Mammary microvascular endothelial cell (primary cell): ENCODE measurements around the gene CYRIA.

- RAMPAGE, long total RNA: no peak
Observed at GRCh38 chr2:15404422-15404957, 156.6 kb downstream of the NBAS start.

GRCh38 chr2:15450537-15451172 is 110.5 kb downstream of the NBAS start:
- RAMPAGE, long total RNA: no peak

GRCh38 chr2:15561547-15562371 is 625 bp upstream of the NBAS start:
- RAMPAGE, long total RNA: no peak

GRCh38 chr2:15669692-15669922 is 77.9 kb downstream of the DDX1 start:
- RAMPAGE, long total RNA: no peak

DNA sequence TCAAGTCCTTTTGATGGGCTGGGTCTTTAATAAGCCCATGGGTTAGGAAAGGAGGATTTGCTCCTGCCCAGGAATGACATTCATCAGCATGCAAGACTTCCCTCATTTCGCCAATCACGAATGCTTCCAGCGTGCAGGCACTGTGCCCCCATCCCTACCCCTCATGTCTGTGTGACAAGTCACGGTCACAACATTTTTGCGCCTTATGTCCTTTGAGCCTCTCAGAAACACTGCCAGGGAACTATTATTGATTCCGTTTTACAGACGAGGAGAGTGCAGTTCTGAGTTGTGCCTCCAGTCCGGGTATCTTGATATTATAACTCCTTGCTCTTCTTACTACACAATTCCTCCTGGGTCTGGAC is 101.9 kb upstream of the MYCN start:
- RAMPAGE, long total RNA: no peak

DNA sequence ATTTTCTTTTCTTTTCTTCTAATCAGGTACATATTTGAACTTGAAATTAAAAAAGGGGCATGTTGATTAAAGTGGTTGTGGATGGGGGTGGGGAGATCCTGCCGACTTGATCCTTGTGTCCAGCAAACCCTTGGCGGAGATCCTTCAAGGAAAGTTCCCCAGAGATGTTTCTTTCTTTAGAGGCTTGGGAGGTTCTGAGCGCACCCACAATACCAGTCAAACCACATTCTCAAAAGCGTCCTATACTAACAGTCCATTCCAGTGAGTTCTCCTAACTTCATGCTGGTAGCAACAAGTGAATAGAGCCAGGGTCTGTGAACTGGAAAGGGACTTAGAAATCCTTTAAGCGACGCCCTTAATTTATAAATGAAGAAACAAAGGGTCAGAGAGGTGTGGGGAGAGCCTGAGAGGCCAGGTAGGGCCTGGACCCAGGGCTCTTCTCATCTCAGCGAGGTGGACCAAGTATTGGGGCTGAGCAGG is 49.3 kb downstream of the MYCN start:
- RAMPAGE, long total RNA: no peak

- RAMPAGE, long total RNA: no peak
Observed at GRCh38 chr2:16031854-16032318, 91.5 kb downstream of the MYCN start.

GRCh38 chr2:16609388-16609938 is 56.2 kb downstream of the CYRIA start:
- RAMPAGE, long total RNA: no peak

GRCh38 chr2:16617806-16618421 is 47.7 kb downstream of the CYRIA start:
- RAMPAGE, long total RNA: no peak

DNA sequence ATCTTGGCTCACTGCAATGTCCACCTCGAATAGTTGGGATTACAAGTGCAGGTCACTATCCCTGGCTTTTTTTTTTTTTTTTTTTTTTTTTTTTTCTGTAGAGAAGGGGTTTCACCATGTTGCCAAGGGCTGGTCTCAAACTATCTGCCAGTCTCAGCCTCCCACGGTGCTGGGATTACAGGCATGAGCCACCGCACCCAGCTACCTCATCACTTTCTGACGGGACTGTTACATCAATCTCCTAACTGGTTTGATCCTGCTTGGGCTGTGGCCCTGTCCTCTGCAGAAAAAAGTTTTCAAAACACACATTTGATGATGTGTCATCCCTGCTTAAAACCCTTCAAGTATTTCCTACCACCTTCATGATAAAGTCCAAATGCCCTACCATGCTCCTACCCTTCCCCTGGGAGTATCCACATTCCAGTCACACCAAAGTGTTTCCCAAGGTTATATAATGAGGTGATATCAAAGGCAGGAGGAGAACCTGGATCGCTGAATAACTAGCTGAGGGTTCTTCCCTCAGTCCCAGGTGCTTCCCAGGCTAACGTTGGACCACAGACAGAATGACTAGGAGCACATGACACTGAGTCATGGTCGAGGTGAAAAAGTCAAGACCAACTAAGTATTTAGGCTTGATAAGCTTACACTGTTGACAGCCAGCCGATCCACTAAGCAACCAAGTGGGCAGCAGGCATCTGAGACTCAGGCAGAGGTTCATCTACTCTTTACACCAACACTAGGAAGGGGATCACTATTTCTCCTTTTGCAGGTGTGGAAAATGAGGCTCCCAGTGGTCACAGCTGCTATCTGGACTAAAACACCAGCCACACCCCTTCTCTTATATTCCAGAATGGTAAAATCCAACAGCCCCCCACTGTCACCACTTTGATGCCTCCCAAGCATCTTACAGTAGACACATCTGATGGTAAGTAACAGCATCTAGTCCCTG is 31.9 kb downstream of the CYRIA start:
- RAMPAGE, long total RNA: no peak

DNA sequence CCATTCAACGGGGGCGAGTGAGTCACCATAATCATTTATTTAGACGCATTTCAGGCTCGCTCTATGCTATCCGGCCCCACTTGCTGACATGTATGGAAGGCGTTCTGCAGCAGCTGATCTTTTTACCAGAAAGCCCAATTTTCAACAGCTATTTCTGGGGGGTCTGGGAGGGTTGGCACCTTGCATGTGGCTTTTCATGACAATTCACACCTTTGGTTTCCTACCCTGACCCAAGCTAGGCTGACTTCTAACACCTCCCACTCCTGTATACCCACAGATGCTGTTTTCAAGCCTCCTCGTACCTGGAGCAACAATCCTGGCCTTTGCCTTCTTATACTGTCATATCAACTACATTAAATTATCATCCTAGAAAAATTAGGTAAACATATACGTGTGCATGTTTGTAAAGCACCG is 14.7 kb downstream of the CYRIA start:
- RAMPAGE, long total RNA: no peak

DNA sequence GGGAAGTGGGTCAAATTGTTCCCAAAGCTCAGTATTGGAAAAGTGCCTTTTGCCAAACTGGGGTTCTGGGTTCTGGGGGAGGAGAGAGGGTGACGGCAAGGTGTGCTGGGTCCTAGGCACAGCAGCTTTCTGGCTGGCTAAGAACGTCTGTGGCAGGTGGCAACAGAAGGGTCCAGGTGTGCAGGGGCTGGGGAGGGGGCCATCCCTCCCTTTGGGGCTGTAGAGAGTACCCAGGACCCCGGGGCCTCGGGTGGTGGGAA is 547 bp downstream of the CYRIA start:
- RAMPAGE, long total RNA: no peak

DNA sequence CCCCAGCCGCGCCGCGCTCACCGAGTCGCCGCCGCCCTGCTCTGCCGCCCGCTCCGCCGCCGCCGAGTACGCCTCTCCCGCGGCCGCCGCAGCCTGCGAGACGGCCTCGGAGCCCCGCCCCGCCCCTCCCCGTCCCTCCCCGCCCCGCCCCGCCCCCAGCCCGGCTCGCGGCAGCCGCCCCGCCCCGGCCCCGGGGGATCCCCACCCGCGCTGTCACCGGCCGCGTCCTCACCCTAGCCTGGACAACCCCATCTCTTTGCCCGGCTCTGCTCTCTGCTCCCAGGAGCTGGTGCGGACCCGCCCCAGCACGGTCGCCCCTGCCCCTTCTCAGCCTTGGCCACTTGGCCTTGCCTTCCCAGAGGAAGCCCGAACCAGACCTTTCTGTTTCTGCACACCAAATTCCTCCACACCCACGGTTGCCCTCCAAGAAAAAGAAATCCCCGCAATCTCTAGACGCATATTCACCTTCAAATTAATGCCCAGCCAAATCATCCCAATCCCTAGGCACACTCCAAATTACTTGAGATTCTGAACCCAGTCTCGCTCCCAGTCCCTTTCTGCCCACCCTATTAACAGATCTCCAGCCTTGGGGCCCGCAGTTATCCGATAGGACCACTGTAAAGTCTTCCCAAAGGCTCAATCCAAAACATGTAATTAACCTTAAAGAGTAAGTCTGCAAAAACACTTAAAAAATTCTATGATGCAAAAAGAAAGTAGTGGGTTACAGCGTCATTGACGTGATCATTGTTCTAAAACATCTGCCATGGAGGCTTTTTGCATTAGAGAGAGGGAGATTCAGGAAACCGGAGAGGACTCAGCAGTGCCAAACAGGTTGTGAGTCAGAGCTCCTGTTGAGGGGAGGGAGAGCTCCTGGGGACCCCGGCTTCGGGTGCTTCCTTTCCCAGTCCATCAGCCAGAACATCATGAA is at the start of gene CYRIA:
Gene CYRIA (minus strand): TSS at position 76 of the 928 bp plus-strand sequence.
- RAMPAGE, long total RNA: start-site peak on the minus strand centred at position 85 of the sequence, 48 bp wide, 264 and 50 reads in 2 replicates

GRCh38 chr2:16729281-16729705 is 63.7 kb upstream of the CYRIA start:
- RAMPAGE, long total RNA: no peak

DNA sequence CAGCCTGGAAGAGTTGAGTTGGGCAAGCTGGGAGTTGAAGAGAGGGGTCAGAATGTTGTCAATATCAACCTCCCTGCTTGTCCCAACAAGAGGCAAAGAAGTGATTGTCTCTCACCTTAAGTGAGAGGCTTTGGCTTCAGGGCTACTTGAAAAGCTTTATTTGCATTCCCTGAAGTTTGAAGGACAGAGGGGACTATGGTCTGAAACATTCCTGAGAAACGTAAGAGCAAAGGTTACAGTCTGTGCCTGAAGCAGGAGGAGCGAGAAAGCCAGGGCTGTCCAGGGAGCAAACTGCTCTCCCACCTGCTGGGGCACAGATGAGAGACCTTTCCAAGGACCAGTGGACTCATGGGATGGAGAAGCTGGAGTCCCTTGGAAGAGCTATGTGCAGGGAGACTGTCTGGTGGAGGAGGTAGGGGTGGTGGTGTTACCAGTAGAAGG is 97.7 kb upstream of the CYRIA start:
- RAMPAGE, long total RNA: no peak

- RAMPAGE, long total RNA: no peak
Observed at GRCh38 chr2:16828725-16829143, 163.1 kb upstream of the CYRIA start.

GRCh38 chr2:17539450-17540285 is 828 bp upstream of the VSNL1 start:
- RAMPAGE, long total RNA: no peak

DNA sequence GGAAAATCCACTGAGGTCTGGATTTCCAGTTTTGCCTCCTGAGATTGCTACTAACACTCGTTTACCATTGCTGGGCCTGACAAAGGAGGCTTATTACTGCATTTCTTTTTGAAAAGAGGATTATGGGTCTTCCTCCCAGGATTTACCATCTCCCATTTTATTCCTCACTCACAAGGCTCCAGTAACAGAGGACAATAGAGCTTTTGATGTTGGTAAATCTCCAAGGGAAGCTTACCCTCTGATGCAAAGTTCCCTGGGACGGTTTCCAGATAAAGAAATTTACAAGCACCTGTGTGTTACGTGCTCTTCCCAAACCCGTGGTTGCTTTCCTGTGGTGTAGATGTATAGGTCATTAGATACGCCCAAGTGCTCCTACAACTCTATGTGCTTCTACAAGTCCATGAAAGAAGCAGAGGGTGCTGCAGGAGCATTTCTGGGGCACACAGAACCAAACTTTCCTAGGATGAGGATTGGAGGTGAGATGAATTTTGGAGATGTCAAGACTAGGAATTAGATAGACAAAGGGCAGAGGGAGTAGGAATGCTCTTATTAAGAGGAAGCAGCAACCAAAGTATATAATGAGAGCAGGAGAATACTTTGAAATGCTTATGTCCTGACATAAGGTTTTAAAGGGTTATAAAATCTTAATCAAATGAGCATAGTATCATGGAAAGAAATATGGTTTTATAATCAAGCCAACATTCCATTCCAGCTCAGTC is 17.2 kb downstream of the VSNL1 start:
- RAMPAGE, long total RNA: no peak

DNA sequence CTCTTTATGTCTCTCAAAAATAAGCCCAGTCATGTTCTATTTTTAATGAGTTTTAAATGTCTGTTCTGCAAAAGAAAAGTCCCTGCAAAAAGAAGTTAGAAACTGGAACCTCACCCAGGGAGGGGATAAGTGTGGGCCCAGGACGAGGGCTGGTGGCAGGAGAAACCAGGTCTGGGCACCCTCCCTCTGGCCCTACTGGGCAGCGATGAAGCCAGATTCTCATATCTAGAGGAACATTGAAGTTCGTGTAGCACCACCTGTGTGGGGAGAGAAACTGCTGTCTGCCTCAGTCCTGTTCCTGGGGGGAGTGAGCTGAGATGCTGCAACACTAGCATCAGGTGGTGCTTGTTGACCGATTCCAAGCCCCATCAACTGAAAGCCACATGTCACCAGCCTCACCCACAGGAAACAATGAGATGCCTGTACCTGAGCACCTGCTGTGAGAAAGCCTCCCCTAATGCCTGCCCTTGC is 104.8 kb downstream of the SMC6 start:
- RAMPAGE, long total RNA: no peak

- RAMPAGE, long total RNA: no peak
Observed at GRCh38 chr2:17731352-17732077, 22.1 kb downstream of the SMC6 start.